GM06990 (cell line): ENCODE measurements around a stretch of chr22.

- RRBS: no CpG with 5 or more reads among the region's 5 CpGs
Observed at GRCh38 chr22:40009301-40009499, 14.4 kb downstream of the FAM83F start.

DNA sequence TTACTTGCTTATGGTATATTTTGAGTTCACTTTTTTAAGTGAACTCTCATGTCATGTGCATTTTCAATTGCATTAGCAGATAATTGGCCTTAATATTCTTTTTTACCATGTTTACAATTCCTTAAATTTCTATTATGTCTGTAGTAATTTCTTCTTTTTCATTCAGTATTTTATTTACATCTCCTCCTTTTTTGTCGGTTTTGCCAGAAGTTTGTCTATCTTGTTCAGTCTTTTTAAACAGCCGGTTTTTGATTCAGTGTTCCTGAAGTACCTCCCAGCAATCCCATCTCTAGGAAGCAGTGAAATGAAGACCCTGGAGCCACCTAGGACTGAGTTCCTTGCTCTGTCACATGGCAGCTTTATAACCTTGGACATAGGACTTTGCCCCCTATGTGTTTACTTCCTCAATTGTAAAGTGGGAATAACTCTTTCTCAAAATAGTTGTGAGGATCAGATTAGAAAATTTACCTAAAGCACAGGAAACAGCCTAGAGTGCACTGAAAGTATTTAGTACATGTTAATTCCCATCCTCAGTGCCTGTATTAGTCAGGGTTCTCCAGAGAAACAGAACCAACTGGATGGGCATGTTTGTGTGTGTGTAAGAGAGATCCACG, 19.8 kb downstream of the FAM83F start:
- RRBS: no CpG with 5 or more reads among the region's 3 CpGs

DNA sequence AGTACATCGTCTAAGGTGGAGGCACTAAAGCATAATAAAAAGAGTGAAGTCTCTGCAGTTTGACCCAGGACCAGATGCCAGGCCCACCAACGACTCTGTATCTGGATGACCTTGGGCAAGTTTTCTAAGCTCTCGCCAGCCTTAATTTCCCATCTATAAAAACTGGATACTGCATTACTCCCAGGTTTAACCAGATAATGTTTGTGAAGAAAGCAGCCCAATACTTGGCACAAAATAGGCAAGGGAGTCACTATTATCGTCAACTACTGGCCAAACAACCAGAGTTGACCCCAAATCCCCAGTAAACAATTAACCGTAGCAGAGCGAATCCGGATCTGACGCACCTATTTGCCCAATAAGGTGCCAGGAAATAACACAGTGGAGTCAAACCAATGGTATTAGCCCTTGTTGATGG, 49.1 kb downstream of the FAM83F start:
- RRBS: no CpG with 5 or more reads among the region's 8 CpGs

GRCh38 chr22:40046019-40046511, 51.3 kb downstream of the FAM83F start:
- RRBS: no CpG with 5 or more reads among the region's 9 CpGs

DNA sequence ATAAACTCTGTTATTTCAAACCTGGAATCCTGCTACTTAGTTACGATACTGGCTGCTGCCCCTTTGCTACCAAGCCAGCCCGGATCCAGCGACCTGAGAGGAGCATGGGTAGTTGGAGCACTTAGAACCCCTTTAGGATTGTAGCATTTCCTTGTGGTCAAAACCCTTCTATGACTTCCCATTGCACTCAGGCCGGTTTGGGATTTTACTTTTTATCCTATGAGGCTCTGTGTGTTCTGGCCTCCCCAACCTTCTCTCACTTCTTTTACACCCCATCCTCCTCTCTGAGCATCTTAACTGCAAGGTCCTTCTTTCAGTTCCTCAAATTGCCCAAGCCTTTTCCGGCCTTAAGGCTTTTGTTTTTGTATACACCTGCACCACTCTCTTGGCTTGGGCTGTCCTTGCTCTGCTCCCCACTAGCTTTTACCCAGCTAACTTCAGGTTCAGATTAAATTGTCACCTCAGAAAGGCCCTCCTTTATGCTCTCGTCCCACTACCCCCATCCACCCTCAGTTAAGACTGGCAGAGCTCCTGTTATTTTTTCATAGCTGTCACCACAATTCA, 55.4 kb downstream of the FAM83F start:
- RRBS: 18% methylated on average over 3 of the region's 6 CpGs

GRCh38 chr22:40067406-40067739, 72.6 kb downstream of the FAM83F start:
- RRBS: no CpG with 5 or more reads among the region's 5 CpGs

DNA sequence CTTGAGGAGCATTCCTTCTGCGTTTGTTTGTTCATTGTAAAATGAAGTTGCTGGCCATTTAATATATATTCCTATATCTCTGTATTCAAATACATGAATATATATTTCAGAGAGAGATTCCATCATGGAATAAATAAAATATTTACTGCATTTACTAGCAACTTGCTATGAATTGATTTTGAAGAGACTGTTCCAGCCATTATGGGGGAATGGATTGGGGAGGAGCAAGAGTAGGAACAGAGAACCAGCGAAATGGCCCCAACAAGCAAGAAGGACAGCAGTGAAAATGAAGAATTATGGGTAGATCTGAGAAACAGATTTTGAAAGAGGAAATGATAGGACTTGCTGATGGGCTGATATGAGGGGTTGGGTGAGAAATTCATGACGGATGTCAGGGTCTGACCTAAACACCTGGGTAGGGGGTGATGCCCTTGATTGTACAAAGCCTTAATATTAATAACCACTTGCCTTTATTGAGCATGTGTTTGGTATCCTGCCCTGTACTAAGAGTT, 61.4 kb upstream of the TNRC6B start:
- RRBS: no CpG with 5 or more reads among the region's 3 CpGs

DNA sequence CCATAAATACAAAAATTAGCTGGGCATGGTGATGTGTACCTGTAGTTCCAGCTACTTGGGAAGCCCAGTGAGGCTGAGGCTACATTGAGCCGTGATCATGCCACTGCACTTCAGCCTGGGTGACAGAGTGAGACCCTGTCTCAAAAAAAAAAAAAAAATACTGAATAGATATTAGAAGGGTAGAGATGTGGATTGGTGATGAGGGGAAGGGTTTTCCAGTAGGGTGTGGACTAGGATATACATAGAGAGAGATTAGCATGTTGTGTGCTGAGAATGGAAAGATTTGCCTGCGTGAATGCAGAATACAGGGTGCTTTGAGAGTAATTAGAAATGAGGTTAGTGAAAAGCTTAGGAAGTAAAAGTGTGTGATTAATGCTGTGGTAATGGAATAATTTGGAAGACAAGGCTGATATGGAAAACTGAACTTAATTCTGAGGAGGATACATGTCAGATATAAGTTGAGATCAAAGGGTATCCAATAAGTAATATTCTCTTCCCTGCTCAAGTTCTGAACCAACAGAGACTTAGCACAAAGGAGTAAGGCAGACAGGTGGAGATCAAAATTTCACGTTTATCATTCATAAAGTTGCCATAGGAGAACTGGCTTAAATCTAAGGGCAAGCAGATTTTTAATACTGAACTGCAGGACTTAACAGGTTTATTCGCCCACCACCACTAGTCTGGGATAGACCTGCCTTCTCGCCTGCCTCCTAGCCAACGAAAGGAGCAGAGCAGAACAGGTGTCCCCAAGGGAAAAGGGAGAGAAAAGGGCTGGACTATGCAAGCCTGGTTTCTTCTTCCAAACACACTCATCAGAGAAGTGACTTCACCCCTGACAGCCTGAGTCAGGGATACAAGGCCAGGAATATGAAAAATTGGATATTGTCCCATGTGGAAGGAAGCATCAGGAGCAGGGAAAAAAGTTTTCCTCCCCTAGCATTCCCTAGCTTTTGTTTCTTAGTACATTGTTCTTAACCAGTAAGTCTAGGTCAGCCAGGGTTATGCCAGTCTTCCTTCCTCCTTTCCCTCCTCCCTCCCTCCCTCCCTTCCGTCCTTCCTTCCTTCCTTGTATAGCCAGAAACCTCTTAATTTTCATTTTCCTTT, 57.2 kb upstream of the TNRC6B start:
- RRBS: no CpG with 5 or more reads among the region's 7 CpGs

GRCh38 chr22:40137841-40138275, 39.9 kb upstream of the TNRC6B start:
- RRBS: no CpG with 5 or more reads among the region's 5 CpGs

DNA sequence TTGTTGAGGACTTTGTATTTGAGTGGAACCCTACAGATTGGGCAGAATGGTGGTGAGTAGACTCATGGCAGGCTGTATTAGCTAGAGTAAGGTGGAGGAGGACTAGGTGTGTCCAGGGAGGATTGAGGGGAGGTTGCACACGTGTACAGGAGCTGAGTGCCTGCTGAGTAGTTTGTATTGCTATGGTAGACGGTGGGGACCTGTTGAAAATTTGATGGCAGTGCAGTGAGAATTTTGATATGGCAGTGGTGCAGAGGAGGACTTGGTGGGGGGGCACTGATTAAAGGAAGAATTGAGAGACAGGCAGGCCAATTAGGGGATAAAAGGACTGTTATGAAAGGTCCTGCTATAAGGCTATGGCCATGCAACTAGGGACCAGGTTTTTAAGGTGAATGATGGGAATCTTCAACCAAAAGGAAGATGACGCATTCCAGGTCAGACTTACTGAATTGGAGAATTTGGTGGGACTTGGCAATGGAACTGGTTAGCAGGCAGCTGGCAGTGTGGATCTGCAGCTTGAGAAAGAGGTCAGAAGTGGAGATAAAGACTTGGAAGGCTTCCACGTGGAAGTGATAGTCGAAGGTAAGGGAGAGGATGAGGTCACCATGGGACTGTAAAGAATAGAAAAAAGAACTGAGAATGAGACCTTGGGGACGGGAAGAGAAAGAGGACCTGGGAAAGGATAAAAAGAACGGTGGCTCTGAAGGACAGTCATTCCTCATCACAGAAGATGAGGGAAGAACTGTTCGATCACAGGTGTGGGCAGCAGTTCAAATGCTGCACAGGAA, 8.0 kb downstream of the TNRC6B start:
- RRBS: no CpG with 5 or more reads among the region's 8 CpGs

DNA sequence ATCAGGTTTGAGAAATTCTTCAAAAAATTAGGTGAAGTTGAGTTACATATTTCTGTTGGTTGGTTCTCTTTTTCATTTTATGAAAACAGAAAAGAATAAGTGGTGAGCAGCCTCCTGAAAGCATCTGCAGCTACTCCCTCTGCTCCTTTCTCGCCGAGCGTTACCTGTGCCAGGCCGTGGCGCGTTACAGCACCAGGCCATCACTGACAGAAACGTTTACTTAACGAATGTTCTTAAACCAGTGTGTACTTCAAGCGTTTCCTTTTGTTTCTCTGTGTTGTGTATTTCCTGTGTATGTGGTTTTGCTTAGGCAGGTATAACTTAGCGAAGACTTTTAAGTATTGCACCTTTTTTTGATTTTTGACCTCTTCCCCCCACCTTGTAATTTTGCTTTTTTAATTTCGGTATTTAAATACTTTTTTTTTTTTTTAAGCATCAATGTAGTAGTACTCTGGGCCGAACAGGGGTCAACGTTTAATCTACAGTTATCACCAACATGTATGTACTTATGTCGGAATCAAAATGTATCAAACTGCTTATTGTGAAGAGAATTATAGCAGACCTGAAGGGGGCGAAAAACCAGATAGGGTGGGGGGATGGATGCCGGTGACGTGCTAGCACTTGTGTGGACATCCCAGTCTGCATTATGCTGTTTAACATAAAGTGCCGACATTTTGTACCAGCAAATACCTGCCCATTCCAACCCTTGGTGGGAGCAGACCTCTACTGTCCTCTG, 21.7 kb upstream of the ADSL start:
- RRBS: no CpG with 5 or more reads among the region's 18 CpGs

GRCh38 chr22:40347059-40347413, 736 bp downstream of the ADSL start:
- RRBS: no CpG with 5 or more reads among the region's 7 CpGs

- RRBS: no CpG with 5 or more reads among the region's 7 CpGs
Observed at GRCh38 chr22:40367300-40367804, 3.0 kb upstream of the SGSM3 start.

DNA sequence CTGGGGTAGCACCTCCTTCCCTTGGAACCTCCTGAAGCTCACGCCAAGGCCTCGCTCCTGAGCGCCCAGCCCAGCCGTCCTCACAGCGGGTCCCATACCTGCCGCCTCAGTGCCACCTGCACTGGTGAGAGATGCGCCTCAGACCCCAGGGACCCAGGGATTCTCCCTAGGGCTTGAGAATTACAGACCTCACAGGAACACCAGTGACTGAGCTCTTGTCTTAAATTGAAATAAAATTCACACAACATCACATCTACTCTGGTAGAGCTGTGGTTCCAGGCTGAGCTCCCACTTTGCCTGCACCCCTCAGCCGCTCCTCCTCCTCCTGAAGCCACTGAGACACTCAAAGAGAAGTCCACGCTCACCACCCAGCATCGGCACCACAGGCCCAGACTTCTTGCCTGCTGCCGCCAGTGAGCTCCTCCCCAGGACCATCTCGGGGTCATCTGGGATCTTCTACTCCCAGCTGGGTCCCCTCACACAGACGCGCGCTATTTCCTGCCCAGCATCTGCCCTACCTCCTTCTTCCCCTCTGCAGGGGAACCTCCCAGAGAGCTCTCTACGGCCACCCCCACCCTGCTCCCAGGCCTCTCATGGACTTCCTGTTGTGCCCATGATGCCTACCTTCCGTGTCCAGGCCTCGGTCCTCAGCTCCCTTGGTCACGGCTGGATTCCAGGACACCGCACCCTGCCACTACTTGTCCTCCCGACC, 45.0 kb downstream of the SGSM3 start:
- RRBS: no CpG with 5 or more reads among the region's 21 CpGs

GRCh38 chr22:40448883-40449155, 78.4 kb downstream of the SGSM3 start:
- RRBS: no CpG with 5 or more reads among the region's 13 CpGs

- RRBS: no CpG with 5 or more reads among the region's 1 CpG
Observed at GRCh38 chr22:40492184-40492701, 121.8 kb downstream of the SGSM3 start.

- RRBS: no CpG with 5 or more reads among the region's 7 CpGs
Observed at GRCh38 chr22:40508278-40508705, 128.2 kb downstream of the MRTFA start.

- RRBS: no CpG with 5 or more reads among the region's 11 CpGs
Observed at GRCh38 chr22:40727026-40727486, 47.8 kb downstream of the MCHR1 start.

- RRBS: no CpG with 5 or more reads among the region's 9 CpGs
Observed at GRCh38 chr22:40764500-40765336, 54.4 kb downstream of the SLC25A17 start.

DNA sequence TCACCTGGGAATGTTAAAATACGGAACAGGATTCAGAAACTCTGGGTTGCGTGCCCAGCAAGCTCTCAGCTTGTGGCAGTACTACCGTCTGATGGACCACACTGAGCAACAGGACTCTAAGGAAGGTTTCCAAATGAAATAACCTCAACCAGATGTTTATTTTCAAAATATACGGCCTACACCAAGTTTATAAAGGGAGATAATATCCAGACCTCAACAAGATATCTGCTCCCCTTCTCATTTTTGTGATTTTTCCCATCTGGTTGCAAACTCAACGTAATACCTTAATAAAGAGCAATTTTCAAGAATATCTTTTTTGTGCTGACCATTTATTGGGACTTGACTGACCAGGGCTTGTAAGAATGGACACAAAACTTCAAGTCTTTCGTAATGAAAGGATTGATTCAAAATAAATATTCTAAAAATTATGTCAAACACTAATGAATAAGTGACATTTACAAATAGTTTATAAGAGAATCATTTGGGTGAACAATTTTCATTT, 49.3 kb downstream of the SLC25A17 start:
- RRBS: no CpG with 5 or more reads among the region's 6 CpGs